Jejunum (tissue), 1 donor: Measurements from ENCODE around the gene COL23A1.

DNA sequence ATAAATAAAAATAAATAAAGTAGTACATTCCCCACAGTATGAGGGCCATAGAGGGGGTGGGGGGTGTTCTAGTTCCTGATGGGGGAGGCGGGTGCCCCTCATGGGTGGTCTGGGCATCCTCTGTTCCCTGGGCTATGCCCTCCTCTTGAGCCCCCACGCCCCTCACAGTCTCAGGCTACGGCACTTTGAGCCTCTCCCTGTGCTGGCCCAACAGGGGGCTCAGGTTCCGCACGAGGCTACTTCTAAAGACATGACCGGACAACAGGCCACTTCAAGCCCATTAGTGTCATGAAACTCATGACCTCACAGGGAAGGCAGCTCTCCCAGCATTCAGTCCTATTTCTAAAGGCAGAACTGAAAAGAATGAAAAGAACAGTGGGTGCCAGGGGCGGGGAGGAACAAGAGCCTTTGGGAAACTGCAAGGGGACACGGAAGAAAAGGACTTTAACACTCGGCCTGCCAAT is 45.1 kb downstream of the COL23A1 start:
- PRO-cap, result no peak

DNA sequence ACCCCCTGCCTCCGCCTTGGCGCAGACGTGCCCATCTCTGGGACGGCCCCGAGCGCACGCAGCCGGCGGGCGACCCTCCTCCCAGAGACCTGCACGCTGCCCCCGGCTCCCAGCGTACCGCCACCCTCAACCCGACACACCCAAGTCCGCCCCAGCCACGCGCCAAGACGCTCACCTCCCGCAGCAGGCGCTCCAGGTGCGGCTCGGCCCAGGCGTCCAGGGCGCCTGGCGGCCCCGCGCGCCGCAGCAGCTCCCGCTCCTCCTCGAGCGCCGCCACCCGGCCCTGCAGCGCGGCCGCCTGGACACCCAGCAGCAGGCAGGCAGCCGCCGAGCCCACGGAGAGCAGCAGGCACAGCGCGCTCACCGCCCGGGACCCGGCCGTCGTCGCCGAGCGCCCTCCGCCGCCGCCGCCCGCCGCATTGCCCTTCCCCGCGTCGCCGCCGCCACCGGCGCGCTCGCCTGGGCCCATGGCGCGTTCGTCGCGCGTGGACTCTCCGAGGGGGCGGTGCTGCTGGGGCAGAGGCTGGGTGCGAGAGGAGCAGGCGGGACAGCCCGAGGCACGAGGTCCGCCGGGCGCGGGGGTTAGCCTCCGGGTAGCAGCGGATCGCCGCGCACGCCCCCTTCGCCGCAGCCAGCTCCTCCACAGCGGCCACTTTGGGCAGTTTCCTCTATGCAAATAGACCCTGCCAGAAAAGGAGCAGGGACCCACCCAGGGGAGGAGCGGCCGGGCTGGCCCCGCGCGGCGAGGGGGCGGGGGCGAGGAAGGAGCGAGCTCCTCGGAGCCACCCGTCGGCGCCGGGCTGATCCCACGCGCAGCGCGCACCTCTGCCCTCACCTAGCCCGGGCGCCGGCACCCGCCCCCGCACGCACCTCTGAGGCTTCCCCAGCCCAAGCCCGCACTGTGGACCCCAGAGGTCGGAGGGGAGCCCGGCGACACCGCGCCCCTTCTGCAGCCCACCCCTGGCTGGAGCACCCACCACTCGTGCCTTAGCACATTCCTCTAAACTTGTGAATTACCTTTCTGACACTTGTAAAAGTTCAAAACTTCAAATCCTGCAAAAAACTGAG is at the start of gene COL23A1:
COL23A1 (minus strand) TSS at position 665 of the 1,068 bp plus-strand sequence.
- PRO-cap, result no peak

DNA sequence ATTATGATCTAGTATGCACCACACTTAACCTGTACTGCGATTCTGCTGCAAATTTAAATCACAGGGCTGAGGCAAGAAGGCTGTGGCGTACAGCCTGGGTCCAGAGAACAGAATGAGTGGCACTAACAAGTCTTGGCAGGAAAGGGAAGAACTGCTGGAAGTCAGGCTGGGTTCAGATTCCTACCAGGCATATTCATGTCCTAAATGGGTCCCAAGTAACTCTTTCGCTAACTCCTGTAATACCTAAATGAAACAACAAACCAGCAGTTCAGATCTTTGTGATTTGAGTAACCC is 853 bp upstream of the COL23A1 start:
- PRO-cap, result no peak

GRCh38 chr5:178699171-178699476 is 31.3 kb downstream of the ZNF354A start:
- PRO-cap, result no peak

DNA sequence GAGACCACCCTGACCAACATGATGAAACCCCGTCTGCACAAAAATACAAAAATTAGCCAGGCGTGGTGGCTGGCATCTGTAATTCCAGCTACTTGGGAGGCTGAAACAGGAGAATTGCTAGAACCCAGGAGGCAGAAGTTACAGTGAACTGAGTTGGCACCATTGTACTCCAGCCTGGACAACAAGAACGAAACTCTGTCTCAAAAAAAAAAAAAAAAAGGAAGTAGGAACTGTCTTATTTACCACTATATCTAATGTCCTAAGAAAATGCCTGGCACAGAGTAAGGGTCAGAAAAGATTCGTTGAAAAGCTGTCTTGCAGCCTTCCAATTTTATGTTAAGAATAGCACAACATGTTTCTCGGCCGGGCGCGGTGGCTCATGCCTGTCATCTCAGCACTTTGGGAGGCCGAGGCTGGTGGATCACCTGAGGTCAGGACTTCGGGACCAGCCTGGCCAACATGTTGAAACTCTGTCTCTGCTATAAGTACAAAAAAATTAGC is 55.7 kb upstream of the ZNF354B start:
- PRO-cap, result unidirectional peak, plus-strand start at position 210 of the sequence

GRCh38 chr5:178885711-178886869 is 9.6 kb upstream of the ZFP2 start:
- PRO-cap, result no peak

DNA sequence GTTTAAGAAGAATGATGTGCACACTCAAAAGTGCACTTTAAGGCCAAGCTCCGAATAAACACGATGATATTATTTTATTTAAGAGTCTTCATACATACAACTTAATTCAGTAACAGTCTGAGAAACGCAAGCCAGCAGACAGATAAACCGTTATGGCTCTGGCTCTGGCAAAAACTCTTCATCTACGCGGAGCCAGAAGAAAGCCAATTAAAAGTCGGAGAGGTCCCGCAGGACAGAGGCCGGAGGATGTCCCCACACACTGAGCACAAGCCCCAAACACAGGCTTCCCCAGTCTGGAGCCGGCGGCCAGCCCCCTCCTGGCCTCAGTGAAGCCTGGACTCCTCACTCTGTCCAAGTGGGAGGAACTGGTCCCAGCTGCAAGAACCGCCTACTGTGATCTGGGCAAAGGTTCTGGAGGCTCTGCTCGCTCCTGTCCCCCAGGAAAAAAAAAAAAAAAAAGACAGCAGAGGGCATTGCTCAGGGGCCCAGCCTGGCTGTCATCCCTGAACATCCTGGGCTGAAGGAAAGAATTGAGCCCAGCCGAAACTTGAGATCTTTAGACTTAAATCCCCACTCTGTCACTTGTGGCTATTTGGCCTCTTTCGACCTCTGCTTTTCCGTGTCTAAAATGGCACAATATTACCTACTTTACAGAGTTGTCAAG is 44.4 kb downstream of the ADAMTS2 start:
- PRO-cap, result no peak

DNA sequence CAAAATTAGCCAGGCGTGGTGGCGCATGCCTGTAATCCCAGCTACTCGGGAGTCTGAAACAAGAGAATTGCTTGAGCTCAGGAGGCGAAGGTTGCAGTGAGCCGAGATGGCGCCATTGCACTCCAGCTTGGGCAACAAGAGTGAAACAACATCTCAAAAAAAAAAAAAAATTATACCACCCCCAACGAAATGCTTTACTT is 8.0 kb downstream of the RUFY1 start:
- PRO-cap, result no peak

DNA sequence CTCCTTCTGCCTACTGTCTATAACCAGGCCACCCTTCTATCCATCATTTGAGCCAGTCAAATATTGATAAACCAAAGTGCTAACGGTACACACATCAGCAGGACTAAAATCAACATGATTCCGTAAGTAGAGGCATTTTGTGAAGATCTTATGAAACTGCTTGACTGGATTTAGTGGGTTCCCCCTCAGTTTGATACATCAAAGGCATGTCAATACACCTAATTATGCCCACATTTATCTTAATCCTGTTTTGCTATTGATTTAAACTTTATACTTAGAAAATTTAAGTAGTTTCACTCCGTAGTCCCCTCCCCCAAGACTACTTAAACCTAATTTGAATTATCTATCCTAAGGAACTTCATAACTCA is 7.1 kb downstream of the HNRNPH1 start:
- PRO-cap, result no peak

- PRO-cap, result no peak
Observed at GRCh38 chr5:179621157-179622143, 2.0 kb downstream of the HNRNPH1 start.

DNA sequence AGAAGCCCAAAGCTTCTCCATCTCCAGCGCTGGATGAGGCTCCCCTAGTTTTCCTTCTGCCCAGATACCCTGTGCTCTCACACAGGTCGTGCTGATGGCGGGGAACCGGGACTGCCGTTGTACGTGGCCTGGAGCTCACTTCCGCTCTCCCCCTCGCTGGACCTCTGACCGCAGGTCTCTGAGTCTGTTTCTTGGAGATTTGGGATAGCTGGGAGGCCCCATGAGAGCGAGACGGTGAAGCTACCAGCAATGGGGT is 11.1 kb upstream of the HNRNPH1 start:
- PRO-cap, result no peak

GRCh38 chr5:179758893-179759296 is 26.3 kb downstream of the MAML1 start:
- PRO-cap, result no peak

GRCh38 chr5:179766273-179767129 is 27.3 kb upstream of the LTC4S start:
- PRO-cap, result no peak

- PRO-cap, result bidirectional peak, plus-strand start at chr5:179827837, minus-strand start at chr5:179827746
Observed at GRCh38 chr5:179827511-179828452, 7.1 kb downstream of the SQSTM1 start.

DNA sequence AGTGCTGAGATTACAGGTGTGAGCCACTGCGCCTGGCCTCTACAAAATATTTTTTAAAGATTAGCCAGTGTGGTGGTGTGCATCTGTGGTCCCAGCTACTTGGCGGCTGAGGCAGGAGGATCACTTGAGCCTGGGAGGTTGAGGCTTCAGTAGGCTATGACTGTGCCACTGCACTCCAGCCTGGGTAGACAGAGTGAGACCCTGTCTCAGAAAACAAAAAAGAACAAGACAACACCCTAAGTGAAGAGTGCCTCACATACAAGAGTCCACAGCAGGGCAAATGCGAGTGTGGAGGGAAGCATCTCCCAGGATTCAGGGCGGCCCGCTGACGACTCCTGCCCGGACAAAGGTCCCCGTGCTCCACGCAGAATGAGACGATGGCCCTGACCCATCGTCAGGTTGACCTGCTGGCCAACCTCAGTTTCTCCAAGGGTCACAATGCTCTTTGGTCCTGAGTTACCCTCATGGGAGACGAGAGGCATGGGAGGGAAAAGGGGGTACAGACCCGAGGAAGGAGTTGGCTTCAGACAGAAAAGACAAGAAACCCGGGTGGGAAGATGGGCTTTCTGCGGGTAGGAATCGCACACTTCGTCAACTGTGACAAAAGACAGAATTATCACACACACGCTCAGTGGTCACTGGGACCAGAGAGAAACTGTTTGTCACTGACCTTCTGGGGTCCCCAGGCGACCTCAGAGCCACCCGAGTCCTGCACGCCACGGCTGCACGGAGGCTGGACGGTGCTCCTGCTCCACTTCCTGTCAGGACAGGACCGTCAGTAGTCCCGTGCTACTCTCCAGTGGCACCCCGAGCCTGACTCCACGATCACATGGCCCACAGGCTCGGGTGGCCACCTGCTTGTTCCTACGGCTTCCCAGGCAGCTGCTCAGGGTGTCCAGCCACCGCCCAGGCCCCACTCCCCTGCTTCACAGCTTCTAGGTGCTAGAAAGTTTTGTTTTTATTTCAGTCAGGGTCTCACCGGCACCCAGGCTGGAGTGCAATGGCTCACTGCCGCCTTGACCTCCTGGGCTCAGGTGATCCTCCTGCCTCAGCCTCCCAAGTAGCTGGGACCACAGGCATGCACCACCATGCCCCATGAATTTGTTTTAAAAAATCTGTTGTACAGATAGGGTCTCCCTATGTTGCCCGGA is 18.0 kb downstream of the MRNIP start:
- PRO-cap, result no peak

GRCh38 chr5:179852768-179853187 is 5.8 kb downstream of the MRNIP start:
- PRO-cap, result no peak

DNA sequence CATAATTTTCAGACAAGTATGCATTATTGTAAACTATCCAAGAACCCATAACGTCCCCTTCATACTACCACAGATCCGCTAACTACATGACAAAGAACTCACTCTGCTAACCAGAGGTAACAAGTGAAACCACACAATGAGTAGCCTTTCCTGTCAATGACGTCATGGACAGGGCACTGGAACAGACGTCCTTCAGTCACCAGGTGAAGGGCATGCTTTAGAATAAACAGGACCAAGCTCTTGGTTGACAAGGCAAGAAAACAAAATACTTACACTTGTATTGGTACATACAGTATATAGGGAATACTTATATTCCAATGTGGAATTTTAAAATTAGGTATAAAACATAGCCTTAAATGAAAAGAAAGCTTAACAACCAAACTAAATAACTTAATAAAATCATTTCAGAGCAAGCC is 45.2 kb downstream of the RNF130 start:
- PRO-cap, result no peak

DNA sequence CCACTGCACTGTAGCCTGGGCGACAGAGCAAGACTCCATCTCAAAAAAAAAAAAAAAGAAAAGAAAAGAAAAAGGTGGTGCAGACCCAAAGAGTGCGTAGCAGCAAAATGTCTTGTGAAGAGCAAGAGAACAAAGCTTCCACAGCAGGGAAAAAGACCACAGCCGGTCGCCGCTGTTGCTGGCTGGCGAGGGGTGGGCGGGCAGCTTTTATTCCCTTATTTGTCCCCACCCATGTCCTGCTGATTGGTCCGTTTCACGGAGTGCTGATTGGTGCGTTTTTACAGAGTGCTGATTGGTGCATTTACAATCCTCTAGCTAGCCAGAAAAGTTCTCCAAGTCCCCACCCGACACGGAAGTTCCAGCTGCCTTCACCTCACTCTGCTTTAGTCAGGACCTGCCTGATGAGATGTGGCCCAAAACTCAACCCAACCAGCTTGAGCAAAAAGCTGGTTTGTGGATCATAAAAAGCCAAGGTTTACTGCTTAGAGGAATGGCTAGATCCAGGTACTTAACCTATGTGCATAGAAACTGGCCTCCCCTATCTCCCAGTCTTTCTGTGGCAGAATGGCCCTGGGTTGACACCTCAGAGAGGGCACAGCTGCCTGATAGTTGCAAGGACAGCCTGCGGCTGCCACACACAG is 1.2 kb upstream of the RASGEF1C start:
- PRO-cap, result no peak

- PRO-cap, result no peak
Observed at GRCh38 chr5:180233941-180234521, 25.0 kb upstream of the RASGEF1C start.

GRCh38 chr5:180291030-180291800 is 668 bp downstream of the MAPK9 start:
- PRO-cap, result no peak